Measurements from ENCODE around the genes CLN3, LAT and MVP.

- PRO-cap, result no peak
- RAMPAGE, long total RNA, result no peak
Observed at GRCh38 chr16:28293663-28294157, 1.4 kb downstream of the SBK1 start.

GRCh38 chr16:28491614-28492604, at the start of gene CLN3:
Gene CLN3, minus strand, starts transcription at chr16:28492074.
- PRO-cap, result bidirectional peak, plus-strand start at chr16:28492121, minus-strand start at chr16:28491996
- RAMPAGE, long total RNA, result no peak

- PRO-cap, result no peak
- RAMPAGE, long total RNA, result no peak
Observed at GRCh38 chr16:28497076-28497952, 2.9 kb downstream of the APOBR start.

DNA sequence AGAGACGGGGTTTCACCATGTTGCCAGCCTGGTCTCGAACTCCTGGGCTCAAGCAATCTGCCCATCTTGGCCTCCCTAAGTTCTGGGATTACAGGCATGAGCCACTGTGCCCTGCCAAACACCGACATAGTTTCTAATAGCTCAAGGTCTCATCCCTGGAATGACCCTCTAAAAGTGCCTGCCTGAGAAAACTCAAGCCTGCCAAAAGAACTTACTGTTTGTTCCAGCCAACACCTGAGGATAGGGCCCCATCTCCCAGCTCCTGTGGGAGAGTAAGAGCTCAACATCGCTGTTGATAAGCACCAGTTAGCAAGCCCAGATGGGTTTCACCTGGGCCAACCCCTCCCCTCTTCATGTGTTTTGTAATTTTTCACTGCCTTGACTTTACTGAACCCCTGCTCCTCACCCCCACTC, 12.7 kb downstream of the NUPR1 start:
- PRO-cap, result no peak
- RAMPAGE, long total RNA, result no peak

- PRO-cap, result no peak
- RAMPAGE, long total RNA, result no peak
Observed at GRCh38 chr16:28528361-28528866, 10.4 kb downstream of the NUPR1 start.

DNA sequence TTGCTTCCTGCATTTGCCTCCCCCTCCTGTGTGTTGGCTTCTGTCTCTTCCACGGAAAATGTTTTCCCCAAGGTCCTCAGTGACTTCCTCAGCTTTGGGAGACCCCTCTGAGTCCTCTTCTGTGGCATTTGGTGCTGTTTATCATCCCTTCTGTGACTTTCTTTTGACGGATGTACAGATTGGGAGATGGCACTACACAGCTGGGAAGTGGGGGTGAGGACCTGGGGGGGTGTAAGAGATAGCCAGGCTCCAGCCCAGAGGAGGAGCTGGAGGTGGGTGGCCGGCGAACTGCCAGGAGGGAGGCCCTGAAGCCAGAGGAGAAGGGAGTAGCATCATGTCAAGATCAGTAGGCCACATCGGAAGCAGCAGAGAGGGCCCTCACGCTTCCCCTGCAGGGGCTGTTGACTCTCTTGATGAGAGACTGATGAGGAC, 19.3 kb downstream of the SGF29 start:
- PRO-cap, result no peak
- RAMPAGE, long total RNA, result no peak

DNA sequence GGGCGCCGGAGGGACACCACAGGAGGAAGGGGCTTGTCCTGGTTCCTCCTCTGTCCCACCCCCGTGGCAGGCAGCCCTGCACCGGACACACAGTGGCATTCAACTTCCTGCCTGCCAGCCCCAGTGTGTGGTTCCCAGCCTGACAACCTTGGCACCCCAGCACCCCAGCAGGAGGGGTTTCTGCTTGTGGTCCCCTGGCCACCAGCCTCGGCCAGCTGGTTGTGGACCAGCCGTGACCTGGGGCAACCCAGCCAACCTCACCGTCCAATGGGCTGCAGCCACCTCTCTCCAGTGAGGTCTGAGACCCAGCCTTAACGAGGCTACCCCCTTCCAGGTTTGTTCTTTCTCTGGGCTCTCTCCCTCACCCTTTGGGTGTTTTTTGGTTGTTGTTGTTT, 22.8 kb upstream of the EIF3C start:
- PRO-cap, result no peak
- RAMPAGE, long total RNA, result no peak

DNA sequence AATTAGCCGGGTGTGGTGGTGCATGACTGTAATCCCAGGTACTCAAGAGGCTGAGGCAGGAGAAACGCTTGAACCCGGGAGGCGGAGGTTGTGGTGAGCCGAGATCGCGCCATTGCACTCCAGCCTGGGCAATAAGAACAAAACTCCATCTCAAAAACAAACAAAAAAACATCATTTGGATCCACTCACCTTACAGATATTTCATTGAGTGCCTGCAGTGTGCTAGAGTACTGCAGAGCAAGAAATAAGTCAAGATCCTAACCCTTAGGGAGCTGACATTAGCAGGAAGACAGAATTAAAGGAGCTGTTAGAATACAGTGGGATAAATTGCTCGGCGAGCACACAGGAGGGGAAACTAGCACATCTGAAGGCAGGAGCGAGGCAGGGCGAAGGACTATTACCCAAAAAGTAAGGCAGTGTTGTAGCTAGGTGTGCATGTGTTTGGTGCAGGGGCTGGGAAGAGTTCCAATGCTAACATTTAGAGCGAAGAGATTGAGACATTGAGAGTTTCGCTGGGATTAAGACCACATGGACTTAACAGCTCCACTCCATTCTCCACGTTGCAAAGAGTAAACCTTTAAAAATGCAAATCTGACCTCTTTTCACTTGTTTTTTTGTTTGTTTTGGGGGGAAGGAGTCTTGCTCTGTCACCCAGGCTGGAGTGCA, 1.9 kb upstream of the ATXN2L start:
- PRO-cap, result no peak
- RAMPAGE, long total RNA, result no peak

DNA sequence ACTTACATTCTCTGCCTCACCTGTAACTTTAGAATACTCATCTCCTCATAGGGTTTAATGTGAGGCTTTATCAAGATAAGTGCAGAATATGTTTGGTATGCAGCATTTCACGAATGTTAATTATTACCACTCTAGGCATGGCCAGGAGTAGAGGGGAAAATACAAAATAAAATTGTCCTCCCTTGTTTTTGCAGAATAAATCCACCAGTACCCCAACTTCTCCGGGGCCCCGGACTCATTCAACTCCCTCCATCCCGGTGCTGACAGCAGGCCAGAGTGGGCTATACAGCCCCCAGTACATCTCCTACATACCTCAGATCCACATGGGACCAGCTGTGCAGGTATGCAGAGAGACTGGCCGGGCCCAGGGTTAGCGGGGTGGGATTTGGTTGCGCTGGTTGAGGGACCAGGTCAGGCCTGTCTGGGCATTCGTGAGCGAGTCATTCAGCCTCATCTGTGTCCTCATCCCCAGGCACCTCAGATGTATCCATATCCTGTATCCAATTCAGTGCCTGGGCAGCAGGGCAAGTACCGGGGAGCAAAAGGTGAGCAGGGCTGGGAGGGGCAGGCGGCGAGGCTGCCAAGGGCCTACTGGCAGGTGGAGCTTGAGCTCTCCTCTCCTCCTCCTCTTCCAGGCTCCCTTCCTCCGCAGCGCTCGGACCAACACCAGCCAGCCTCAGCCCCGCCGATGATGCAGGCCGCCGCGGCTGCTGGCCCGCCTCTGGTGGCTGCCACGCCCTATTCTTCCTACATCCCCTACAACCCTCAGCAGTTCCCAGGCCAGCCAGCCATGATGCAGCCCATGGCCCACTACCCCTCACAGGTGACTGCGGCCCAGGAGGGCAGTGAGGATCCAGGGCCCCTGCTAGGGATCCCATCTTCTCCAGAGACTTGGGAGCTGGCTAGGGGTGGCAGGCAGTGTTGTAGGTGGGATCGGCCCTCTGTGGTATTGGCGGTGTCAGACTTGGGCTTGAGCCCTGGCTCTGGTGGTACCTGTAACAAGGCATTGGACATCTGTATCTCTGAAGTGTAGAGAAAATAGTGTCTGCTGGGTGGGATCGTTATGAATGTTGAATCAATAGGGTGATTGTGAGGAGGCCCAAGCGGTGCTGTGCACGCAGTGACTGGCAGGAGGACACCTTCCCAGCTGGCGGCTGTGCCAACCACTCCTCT, 11.5 kb downstream of the ATXN2L start:
- PRO-cap, result no peak
- RAMPAGE, long total RNA, result no peak

DNA sequence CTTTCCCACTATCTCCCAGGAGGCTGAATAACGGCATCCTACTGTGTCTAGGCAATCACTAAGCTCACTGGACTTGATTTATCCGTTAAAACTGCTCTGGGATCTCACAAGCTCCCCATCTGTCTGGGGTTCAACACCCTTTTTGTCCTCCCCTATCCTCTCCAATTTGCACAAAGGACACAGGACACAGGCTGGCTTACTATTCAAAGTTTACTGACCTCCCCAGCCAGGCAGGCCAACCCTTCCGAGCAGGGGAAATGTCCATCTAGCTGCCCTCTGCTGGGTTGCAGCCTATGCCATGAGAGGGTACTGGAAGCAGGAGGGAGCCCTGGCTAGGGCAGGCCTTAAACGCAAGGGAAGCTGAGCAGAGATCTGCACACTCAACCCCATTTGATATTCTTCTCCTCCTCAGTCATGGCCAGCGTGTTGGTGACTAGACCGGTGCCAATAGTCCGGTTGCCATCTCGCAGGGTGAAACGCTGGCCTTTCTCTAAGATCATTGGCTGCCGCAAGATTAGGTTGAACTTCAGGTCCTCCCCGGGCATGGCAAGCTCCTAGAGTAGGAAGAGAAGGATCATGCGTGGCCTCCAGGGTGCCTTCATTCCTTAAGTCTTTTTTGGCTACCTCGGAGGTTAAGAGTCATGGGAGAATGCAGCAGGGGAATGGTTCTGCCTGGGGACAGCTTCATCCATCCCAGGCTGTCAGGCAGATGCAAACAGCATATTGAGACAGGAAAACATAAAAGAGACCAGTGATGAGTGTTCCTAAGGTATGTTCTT, 3.4 kb downstream of the TUFM start:
- PRO-cap, result no peak
- RAMPAGE, long total RNA, result no peak

GRCh38 chr16:28869875-28870445, 6.3 kb downstream of the SH2B1 start:
- PRO-cap, result no peak
- RAMPAGE, long total RNA, result no peak

- PRO-cap, result no peak
- RAMPAGE, long total RNA, result no peak
Observed at GRCh38 chr16:28902579-28902980, 22.5 kb downstream of the RABEP2 start.

DNA sequence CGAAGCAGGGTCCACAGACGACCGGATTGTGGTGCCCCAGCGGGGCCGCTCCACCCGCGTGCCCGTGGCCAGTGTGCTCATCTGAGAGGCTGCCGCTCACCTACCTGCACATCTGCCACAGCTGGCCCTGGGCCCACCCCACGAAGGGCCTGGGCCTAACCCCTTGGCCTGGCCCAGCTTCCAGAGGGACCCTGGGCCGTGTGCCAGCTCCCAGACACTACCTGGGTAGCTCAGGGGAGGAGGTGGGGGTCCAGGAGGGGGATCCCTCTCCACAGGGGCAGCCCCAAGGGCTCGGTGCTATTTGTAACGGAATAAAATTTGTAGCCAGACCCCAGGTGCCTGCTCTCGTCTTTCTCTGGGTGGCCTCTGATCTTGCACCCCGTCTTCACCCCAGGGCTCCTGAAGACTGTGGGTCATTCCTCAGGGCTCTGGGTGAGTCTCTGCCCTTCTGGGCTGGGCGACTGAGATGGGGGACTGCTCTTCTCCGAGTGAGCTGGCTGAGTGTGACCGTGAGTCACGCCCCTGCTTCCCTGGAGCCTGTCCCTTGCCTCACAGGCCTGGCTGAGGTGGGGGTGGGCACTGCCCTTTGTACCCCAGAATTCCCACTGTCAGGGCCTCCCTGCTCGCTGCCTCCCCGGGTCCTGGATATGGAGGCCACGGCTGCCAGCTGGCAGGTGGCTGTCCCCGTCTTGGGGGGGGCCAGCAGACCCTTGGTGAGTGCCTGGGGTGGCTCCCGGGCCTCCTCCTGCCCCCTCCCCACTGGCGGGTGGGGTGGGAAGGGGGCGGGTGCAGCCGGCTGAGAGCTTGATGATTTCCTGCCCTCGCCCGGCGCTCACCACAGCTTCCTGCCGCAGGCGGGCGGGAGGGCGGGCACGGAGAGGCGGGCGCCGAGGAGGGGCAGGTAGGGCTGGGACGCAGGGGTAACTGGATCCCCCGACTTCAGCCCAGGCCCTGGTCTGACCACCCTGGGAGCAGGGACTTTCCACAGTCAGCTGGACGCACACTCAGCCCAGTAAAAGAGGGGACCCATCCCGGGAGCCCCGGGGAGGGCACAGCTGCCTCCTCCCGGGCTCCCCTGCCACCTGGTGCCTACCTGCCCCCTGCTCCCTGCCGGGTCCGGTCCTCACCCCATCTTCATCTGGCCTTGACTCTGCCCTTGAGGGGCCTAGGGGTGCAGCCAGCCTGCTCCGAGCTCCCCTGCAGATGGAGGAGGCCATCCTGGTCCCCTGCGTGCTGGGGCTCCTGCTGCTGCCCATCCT, at the start of gene LAT:
Gene LAT, plus strand, starts transcription at position 838 of the 1,259 bp plus-strand sequence.
- PRO-cap, result bidirectional peak, plus-strand start at position 873 of the sequence, minus-strand start at position 847 of the sequence
- RAMPAGE, long total RNA, result no peak

DNA sequence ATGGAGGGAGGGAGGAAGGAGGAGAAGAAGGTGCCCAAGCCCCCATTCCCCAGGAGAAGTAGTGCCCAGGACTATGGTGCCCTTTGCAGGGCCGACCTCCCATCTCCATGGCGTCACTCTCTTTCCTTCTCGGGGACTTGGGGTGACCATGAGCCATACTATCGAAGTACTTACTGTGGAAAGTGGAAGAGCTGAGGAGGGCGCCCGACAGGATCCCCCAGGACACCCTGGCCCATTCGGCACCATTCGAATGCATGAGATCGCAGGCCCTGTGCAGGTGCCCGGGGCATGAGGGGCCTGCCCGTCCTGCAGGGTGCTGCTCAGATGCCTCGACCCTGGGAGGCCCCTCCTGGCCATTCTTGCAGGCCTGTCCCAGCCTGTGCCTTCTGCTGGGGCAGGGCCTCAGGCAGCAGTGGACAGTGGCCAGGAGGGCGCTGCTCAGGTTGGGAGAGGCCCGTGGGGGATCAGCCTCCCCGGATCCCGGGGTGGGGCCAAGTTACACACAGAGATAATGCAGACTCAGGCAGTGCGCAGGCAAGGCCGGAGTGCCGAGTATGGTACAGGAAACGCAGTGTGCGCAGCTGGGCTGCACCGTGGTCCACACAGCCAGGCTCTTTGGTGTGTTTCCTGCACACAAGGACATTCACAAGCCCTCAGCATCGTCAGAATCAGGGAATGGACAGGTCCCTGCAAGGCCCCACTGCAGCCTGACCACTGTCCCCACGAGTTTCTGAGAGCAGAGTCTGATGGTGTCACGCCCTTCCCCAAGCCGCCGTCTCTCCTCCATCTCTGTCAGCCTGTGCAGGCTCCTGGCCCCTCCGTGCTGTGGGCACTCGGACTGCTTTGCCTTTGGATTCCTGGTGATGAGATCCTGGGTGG, 147.6 kb downstream of the LAT start:
- PRO-cap, result no peak
- RAMPAGE, long total RNA, result no peak

- PRO-cap, result no peak
- RAMPAGE, long total RNA, result no peak
Observed at GRCh38 chr16:29182354-29182992, 197.6 kb downstream of the LAT start.

DNA sequence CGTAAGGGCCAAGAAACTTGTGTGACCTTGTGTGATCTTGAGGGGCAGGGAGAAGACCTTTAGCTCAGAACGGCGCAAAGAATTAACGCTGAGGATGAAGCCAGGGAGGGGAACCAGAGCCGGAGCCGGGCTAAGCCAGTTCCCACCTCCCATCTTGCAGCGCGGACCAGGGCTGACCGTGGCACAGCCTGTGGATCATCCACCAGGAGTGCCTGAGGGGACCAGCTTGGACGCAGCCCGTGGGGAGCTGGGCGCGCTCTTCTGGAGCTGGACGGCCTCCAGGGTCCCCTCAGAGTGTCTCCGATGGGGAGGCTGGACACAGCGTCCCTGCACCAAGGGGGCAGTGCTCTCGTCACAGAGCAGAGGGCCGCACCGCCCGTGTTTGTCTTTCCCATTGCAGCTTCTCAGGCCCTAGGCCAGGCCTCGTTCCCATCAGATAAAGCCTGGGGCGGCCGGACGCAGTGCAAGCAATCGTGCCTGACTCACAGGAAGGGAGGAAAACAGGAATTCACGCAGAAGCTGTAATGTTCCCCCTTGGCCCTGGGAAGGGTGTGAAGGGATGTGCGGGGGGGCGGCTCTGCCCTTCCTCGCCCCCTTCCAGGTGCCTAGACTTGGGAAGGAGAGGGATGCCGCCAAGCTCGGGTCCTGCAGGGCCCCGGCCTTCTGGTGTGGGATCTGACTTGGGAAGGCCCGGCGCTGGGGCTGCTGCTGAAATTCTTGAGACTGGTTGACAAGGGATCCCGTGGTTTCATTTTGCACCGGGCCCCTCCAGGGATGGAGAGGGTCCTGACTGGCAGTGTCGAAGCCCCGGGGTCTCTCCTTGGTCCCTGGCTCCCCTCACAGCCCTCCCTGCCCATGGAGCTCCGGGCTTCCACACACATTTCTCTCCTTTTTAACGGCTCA, 144.8 kb downstream of the NPIPB11 start:
- PRO-cap, result no peak
- RAMPAGE, long total RNA, result no peak

GRCh38 chr16:29665431-29666107, 2.5 kb downstream of the SPN start:
- PRO-cap, result unidirectional peak, minus-strand start at chr16:29665491
- RAMPAGE, long total RNA, result no peak

DNA sequence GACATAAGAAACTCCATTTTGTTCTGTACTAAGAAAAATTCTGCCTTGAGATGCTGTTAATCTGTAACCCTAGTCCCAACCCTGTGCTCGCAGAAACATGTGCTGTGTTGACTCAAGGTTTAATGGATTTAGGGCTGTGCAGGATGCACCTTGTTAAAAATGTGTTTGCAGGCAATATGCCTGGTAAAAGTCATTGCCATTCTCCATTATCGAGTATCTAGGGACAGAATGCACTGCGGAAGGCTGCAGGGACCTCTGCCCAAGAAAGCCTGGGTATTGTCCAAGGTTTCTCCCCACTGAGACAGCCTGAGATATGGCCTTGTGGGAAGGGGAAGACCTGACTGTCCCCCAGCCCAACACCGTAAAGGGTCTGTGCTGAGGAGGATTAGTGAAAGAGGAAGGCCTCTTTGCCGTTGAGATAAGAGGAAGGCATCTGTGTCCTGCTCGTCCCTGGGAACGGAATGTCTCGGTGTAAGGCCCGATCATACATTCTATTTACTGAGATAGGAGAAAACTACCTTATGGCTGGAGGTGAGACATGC, 5.4 kb downstream of the C16orf54 start:
- PRO-cap, result no peak
- RAMPAGE, long total RNA, result no peak

- PRO-cap, result no peak
- RAMPAGE, long total RNA, result no peak
Observed at GRCh38 chr16:29745121-29745847, 506 bp downstream of the C16orf54 start.

DNA sequence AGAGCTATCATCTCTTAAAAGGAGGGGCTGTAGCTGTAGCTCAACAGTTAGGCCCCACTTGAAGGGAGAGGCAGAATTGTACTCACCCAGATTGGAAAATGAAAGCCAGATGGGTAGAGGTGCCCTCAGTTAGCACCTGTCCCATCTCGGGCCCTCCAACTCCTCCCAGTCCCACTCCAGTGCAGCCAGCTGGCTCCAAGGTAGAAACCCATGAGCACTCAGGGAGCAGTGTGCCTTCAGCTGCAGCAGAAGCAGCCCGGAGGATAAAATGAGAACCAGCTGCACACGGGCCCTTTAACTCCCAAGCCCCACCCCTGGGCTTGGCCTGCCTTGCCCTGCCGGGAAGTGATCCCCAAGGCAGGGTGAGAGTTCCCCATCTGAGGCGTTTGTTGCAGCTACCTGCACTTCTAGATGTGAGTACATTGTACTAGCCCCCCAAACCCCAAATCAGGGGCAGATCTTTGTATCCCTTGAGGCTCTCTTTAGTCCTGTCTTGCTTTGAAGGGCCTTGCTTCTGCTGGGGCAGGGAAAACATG, at the start of gene MVP:
Gene MVP, plus strand, starts transcription at position 365 of the 536 bp plus-strand sequence.
- PRO-cap, result no peak
- RAMPAGE, long total RNA, result no peak

Measured in Karpas-422 (cell line).